Smooth muscle cell (in vitro differentiated cells): ENCODE results near the genes B3GNT5, MCF2L2 and MAP6D1.

- RAMPAGE, long total RNA = no peak
Observed at GRCh38 chr3:183180245-183180476, 17.6 kb upstream of the LAMP3 start.

GRCh38 chr3:183252927-183254056, at the start of gene B3GNT5:
Gene B3GNT5, plus strand, starts transcription at chr3:183253253.
- RAMPAGE, long total RNA = no peak

GRCh38 chr3:183255209-183256018, 2.4 kb downstream of the B3GNT5 start:
- RAMPAGE, long total RNA = no peak

- RAMPAGE, long total RNA = no peak
Observed at GRCh38 chr3:183349305-183349842, 79.0 kb downstream of the MCF2L2 start.

DNA sequence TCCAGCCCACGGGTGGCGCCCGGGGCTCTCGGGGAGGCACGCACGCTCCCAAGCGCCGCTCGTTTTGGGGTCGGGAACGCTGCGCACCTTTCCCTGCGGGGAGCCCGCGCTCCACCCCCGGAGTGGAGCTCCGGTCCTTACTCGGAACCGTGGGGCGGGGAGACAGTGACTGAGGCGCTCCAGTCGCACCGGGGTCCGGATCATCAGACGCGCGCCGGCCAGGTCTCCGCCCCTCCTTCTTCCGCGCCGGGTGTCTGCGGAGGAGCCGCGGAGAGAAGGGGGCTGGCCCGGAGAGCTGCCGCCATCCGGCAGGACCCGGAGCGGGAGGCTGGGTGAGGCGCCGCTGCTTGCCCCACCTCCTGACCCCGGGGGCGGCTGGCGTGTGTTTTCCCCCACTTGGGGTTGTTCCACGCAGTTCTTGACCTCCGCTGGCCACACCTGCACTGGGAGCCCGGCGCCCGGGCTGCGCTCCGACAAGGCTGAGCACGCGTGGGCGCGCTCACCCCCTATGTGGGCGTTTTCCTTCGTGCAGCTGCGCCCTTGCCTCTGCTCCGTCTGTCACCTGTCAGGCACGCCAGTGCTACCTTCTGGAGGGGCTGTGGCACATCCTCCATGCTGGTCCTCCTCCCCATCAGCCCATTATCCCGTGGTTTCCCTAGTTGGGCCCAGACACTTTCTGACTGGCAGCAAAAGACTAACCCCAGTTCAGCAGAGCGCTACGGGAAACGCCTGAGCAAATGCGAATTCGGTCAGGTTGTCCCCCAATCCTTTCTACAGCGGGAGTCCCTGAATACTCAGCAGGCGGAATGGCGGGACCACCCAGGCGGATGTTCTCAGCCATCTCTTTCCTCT, at the start of gene MCF2L2:
Gene MCF2L2 (minus strand): TSS at position 171 of the 852 bp plus-strand sequence.
- RAMPAGE, long total RNA = no peak

DNA sequence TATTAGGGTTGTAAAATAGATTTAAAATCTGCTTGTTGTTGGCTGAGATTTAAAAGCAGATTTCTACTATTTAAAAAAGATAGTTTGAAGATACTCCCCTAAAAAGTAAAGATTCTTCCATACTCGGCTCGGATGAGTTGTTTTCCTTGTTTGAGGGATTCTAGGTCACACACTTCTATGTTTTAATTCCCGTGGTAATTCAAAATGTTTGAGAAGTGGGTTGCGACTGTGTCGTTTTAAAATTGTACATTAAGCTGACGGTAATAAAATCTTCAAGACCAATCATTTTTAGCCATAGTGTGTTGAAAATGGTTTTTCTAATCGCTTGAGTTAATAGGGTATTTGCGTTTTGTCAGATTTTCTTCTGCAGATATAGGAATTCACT, 1.8 kb downstream of the KLHL24 start:
- RAMPAGE, long total RNA = no peak

DNA sequence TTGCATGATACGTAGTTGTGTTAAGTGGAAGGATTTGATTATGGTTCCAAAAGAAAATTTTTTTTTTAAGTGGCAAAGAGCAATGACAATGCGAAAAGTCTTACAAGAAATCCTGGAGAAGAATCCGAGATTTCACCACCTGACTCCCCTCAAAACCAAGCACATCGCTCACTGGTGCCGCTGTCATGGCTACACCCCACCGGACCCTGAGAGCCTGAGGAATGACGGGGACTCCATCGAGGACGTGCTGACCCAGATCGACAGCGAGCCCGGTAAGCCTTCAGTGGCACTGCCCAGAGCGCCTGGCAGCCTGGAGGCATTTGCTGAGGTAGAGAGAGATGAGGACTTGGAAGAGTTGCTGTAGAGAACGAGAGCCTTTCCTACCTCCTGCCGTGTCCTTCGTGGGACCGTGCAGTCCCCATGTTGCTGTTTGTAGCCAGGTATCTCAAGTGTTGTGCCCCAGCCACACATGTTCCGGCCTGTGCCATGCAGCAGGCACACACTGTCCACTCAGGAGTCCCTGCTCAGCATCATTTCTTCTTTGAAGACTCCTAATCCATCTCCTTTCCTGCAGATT, 21.4 kb downstream of the MAP6D1 start:
- RAMPAGE, long total RNA = no peak

- RAMPAGE, long total RNA = no peak
Observed at GRCh38 chr3:183825204-183826187, at the start of gene MAP6D1. Gene MAP6D1, minus strand, starts transcription at chr3:183825577.

- RAMPAGE, long total RNA = no peak
Observed at GRCh38 chr3:184137610-184138329, 2.6 kb downstream of the EIF2B5 start.

GRCh38 chr3:184175817-184176354, 1.2 kb downstream of the AP2M1 start:
- RAMPAGE, long total RNA = no peak

- RAMPAGE, long total RNA = no peak
Observed at GRCh38 chr3:184249861-184250711, 614 bp downstream of the EEF1AKMT4 start.

- RAMPAGE, long total RNA = no peak
Observed at GRCh38 chr3:184260566-184261239, 650 bp downstream of the CAMK2N2 start.

DNA sequence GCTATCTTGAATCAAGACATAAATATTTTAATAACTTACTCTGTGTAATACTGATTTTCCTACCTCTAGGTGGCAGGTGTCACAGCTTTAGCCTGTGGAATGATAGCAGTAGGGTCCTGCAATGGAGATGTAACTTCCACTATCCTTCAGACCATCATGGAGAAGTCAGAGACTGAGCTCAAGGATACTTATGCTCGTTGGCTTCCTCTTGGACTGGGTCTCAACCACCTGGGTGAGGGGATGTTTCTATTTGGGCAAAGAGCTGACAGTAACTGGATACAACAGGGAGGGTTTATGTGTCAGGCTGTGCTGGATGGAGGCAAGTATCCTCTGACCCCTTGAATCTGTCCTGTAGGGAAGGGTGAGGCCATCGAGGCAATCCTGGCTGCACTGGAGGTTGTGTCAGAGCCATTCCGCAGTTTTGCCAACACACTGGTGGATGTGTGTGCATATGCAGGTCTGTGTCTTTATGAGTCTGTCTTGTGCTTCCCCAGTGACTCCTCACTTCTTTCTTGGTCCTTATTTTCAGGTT, 6.7 kb downstream of the PSMD2 start:
- RAMPAGE, long total RNA = no peak

GRCh38 chr3:184346369-184347124, 9.1 kb downstream of the FAM131A start:
- RAMPAGE, long total RNA = no peak

DNA sequence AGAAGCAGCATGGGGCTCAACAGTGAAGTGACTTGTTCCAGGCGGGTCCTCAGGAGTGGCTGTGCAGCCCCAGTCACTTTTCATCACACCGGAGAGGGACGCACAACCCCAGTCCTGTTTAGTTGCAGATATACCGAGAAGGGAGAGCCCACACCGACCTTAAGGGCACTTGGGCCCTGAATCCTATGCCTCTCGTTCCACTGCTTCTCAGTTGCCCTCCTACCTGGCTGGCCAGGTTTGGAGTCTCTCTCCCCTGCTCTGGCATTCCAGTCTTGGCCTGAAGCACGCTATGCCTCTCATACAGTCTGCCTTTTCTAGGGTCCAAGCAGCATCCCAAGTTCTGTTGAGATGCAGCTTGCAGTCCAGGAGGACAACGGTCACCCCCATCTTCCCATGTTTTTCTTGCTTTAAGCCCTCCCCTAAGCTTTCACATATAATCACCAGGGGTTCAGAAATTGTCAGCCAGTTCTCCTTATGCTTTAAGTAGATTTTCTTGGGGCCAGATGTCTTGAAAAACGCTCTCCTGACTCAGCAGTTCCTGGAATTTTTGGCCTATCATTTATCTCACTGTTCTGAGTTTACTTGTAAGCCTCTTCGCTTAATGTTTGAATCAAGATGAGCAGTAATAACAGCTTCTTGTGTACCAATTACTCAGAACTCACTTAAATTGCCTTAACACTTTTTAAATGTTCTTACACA, 10.2 kb downstream of the FAM131A start:
- RAMPAGE, long total RNA = no peak

GRCh38 chr3:184562444-184563294, 1.1 kb downstream of the EPHB3 start:
- RAMPAGE, long total RNA = no peak

DNA sequence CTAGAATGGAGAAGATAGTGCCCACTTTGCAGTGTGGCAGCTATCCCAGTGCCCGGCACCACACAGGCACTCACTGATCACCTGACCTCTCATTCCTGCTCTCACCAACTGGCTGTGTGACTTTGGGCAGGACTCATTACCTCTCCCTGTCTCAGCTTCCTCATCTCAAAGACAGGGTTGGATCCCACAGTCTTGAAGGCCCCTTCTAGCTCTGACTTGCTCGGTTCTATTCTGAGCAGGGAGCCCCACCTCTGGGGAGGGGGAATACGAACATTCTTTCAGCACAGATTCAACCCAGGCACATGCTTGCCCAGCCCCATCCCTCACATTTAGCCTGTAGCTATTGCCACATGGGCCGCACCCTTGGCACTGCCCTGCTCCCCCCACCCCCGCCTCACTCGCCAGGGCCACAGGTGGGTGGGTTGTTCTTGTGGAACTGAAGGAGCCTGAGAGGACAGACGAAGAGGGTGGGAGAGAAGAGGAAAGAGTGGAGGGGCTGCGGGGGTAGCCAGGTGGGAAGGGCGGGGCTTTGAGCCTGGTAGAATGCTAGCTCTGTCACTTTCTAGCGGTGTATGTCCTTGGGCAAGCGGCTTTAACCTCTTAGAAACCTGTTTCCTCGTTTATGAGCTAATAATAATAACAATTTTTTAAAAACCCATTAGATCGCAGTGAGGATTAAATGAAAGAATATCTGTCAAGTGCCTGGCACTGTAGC, 39.4 kb downstream of the EPHB3 start:
- RAMPAGE, long total RNA = no peak

GRCh38 chr3:184678892-184679529, 32.9 kb downstream of the MAGEF1 start:
- RAMPAGE, long total RNA = no peak

- RAMPAGE, long total RNA = no peak
Observed at GRCh38 chr3:184820181-184820694, 8.3 kb downstream of the VPS8 start.

DNA sequence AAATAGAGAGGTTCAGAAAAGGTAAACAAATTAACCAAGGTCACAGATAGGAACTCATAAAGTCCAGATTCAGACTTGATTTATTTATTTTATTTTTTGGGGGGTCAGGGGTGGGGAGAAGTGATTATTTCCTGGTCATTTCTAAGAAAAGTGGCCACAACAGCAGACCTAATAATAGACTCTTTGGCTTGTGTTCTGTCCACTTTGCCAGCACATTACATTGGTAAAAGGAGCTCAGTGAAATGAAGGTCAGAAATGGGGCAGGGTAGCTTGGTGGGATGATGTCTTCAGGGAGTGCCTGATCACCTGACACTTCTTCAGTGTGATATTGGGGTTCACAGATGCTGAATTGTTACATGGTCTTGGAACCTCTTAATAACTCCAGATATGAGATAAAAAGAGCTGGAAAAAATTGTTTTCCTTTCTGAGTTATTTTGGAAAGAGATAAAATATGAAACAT, 10.1 kb downstream of the VPS8 start:
- RAMPAGE, long total RNA = no peak